ENCODE measurements around a stretch of chr9.

DNA sequence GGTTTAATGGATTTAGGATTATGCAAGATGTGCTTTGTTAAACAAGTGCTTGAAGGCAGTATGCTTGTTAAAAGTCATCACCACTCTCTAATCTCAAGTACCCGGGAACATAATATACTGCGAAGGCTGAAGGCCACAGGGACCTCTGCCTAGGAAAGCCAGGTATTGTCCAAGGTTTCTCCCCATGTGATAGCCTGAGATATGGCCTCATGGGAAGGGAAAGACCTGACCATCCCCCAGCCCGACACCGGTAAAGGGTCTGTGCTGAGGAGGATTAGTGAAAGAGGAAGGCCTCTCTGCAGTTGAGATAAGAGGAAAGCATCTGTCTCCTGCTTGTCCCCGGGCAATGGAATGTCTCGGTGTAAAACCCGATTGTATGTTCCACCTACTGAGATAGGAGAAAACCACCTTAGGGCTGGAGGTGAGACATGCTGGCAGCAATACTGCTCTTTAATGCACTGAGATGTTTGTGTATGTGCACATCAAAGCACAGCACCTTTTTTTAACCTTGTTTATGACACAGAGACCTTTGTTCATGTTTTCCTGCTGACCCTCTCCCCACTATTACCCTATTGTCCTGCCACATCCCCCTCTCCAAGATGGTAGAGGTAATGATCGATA is 75.0 kb upstream of the CCDC180 start:
- RRBS, 2 experiments: 0% methylated on average over 1 of the region's 8 CpGs; no CpG with 5 or more reads in 1 of the 2 experiments
CAGE:
- cytosol, long polyA minus RNA: no peak
- cytosol, long polyA plus RNA: no peak
- long polyA plus RNA: no peak
- nucleus, long polyA minus RNA: no peak
- nucleus, long polyA plus RNA: no peak

DNA sequence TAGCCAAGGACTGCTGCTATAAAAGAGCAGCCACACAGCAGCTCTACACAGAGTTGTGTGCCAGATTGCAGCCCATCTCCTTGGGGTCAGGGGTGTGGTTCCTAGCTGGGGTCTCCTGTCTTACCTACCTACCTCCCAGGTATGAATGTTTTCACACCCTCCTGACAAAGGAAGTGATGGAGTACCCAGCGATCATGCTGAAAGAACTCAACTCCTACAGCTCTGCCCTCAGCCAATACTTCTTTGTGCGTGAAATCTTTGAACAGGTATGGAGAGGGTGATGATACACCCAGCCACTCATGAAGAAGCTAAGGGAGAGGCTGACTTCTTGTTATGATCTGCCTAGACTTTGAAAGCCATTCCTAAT is 20.4 kb downstream of the CCDC180 start:
- RRBS, 2 experiments: no CpG with 5 or more reads among the region's 2 CpGs
CAGE:
- cytosol, long polyA minus RNA: no peak
- cytosol, long polyA plus RNA: no peak
- long polyA plus RNA: no peak
- nucleus, long polyA minus RNA: no peak
- nucleus, long polyA plus RNA: no peak

DNA sequence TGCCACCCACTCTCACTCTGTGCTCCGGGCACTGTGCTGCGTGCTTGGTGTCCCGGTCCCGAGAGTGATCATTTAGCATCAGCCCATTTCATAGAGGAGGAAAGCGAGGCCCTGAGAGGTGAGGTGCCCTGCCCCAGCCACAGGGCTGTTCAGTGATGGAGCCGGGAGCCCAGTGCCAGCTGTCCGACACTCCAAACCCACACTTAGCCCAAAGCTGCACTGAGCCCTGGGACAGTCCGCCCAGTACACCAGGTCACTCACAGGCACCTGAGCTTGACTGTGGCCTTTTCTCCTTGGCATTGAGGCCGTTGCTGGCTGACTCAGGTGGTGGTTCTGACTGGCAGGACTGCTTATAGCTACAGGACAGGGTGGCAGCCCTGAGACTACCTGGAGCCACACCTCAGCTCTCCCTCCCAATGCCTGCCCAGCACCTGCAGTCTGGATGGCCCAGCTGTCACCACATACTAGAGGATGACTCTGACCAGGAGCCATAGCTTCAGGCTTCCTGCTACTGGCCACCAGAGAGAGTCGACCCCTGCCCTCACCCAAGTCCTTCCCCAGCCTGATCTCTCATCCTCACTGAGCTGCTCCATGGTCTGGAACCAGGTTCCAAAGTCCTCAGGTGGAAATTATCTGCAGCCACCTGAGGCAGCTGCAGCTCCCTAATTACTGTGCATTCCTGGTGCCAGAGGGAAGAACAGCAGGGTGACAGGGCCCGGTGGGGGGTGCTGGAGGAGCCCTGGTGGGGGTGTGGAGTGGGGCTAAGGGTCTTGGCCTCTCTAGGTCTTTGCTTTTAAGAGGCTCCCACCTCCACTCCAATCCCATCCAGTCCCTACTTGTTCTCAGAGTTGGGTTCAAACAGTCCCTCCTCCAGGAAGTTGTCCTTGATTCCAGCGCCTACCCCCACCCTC is 25.7 kb upstream of the TDRD7 start:
- RRBS, 2 experiments: 54% methylated on average over 2 of the region's 12 CpGs; no CpG with 5 or more reads in 1 of the 2 experiments
CAGE:
- cytosol, long polyA minus RNA: no peak
- cytosol, long polyA plus RNA: no peak
- long polyA plus RNA: no peak
- nucleus, long polyA minus RNA: no peak
- nucleus, long polyA plus RNA: no peak

GRCh38 chr9:97386919-97387447 is 24.9 kb upstream of the TDRD7 start:
- RRBS, 2 experiments: no CpG with 5 or more reads among the region's 23 CpGs
CAGE:
- cytosol, long polyA minus RNA: no peak
- cytosol, long polyA plus RNA: no peak
- long polyA plus RNA: no peak
- nucleus, long polyA minus RNA: no peak
- nucleus, long polyA plus RNA: no peak

DNA sequence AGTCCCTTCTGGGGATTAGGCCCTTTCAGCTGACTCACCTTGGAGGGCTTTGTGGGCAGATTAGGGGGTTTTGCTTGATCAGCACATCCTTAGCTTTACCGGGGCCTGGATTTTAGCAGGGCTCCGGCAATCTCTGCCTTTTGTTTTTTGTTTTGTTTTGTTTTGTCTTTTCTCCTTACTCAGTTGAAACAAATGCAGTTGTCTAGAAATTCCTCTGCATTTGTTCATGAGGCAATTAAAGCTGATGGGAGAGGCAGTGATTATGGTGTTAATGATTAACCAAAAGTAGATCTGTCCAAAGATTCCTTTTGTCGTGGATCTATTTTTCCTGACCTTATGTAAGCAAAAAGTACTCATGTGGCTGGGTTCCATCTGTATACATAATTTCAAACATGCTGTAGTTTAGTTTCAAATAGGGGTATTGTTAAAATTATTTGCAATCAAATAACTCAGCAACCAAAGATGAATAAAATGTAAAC is 5.2 kb upstream of the TDRD7 start:
- RRBS, 2 experiments: no CpG with 5 or more reads among the region's 3 CpGs
CAGE:
- cytosol, long polyA minus RNA: no peak
- cytosol, long polyA plus RNA: no peak
- long polyA plus RNA: no peak
- nucleus, long polyA minus RNA: no peak
- nucleus, long polyA plus RNA: no peak

DNA sequence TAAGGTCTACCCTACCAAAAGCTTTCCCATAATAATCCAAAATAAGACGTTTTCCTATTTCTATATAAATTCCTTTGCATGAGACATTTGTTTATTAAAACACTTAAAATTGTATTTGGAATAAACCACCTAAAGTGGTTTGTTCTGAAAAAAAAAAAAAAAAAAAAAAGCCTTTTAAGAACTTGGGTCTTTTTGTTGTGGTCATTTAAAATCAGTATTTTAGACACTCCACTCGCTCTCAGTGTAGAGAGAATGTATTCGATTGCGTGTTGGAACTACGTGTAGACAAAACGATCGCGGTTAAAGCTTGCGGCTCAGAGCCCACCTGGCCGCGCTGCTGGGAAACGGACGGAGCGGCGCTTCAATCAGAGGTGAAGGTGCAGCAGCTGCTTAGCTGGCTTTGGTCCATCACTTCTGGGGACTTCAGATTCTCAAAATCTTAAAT is 547 bp upstream of the TMOD1 start:
- RRBS, 2 experiments: no CpG with 5 or more reads among the region's 15 CpGs
CAGE:
- cytosol, long polyA minus RNA: no peak
- cytosol, long polyA plus RNA: no peak
- long polyA plus RNA: no peak
- nucleus, long polyA minus RNA: no peak
- nucleus, long polyA plus RNA: no peak

DNA sequence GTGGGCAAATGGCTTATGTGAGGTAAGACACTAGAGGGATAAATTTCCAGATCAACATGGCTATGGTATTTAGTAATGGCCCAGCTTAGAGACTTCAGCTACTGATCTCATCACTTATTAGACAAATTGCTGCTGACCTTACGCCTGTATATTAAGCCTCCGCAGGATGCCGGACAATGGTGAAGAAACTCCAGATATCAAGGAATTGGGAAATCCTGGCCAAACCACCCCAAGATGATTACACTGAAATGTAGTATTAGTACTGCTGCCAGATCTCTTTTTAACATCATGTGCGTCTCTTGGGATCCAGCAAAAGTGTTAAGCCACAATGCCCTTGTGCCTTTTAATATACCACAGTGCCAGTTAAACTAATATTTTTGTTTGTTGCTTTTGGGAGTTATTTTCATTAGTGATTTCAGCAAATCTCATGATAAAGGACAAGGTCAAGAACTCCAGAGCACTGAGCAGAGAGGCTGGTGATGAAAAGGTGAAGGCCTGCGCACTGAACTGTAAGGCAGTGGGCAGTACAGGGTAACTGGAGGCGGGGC is 32.6 kb downstream of the TSTD2 start:
- RRBS, 2 experiments: no CpG with 5 or more reads among the region's 6 CpGs
CAGE:
- cytosol, long polyA minus RNA: no peak
- cytosol, long polyA plus RNA: no peak
- long polyA plus RNA: no peak
- nucleus, long polyA minus RNA: no peak
- nucleus, long polyA plus RNA: no peak

DNA sequence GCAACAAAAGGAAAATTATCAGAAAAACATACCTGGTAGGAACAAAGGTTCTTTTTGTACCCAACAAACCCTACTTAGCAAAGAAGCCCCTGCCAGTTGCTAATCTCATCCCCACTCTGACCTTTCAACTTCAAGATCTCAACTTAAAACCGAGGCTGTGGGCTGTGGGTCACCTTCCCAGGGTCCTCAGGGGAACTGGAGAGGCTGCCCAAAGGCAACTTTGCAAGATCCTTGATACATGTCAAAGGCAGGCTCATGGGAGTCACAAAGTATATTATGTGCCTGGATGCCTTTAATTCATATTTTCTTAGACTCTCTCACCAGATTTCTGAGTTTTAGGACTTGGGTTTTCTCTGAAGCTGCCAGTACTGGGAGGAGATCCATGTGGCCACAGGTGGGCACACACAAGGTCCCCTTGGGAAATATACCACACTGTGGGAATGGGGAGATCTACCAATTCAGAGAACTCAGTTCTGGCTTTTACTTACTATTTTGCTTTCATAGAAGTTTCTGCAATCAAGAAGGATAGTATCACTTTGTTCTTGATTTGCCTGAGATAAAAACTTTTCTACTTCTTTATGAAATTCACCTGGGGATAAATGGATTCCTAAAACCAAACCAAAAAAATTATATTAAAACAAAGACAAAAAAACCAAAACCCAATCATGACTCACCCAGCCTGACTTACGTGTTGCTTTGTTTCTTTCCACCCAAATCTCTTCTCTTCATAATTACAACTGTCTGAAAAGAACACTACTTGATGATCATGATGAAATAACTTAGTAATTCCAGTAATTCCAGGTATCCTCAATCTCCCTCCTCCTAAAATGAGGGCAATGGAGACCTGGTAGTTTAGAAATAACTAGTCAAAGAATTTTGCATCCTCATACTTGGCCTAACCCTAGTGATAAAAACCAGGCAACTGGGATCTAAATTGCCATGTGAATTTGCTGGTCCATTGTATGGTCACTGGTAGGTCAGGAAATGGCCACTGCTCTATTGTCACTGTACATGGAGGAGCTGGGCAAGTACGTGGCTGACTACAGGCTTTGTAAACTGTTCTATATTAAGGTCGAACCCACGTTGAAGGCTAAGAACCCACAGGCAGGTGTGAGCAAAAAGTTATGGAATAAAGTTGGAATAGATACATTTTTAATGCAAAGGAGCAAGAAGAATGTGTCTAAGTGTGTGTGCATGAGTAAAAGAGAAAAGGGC is 27.1 kb downstream of the TSTD2 start:
- RRBS, 2 experiments: no CpG with 5 or more reads among the region's 5 CpGs
CAGE:
- cytosol, long polyA minus RNA: no peak
- cytosol, long polyA plus RNA: no peak
- long polyA plus RNA: no peak
- nucleus, long polyA minus RNA: no peak
- nucleus, long polyA plus RNA: no peak

DNA sequence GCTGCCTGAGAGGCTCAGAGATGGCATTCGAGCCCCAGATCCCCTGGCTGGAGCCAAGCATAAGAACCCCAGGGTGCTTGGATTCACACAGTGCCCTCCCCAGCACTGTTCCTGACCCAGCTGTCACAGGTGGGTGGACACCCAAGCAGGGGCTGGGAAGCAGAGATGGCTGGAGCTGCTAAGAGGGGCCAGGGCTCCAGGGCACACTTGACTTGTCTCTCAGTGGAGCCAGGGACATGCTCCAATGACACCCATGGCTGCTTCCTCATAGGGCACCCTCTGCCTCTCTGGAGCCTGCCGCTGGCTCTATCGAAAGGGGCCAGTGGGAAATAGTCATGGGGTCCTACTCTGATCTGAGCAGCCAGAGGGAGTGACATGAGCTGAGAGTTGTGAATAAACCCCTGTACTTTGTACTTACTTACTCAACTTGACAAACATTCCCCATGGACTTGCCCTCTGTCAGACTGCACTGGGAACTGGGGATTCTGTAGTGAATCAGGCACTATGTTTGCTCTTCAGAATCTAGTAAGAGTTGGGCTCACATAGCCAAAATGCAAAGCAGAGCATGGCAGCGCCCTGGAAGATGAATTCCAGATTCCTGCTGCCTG is 62.7 kb upstream of the XPA start:
- RRBS, 2 experiments: no CpG with 5 or more reads among the region's 4 CpGs
CAGE:
- cytosol, long polyA minus RNA: no peak
- cytosol, long polyA plus RNA: no peak
- long polyA plus RNA: no peak
- nucleus, long polyA minus RNA: no peak
- nucleus, long polyA plus RNA: no peak

- RRBS, 2 experiments: no CpG with 5 or more reads among the region's 2 CpGs
CAGE:
- cytosol, long polyA minus RNA: no peak
- cytosol, long polyA plus RNA: no peak
- long polyA plus RNA: no peak
- nucleus, long polyA minus RNA: no peak
- nucleus, long polyA plus RNA: no peak
These were observed 17.1 kb downstream of the TRMO start for GRCh38 chr9:97905232-97905568.

GRCh38 chr9:97907035-97907511 is 15.2 kb downstream of the TRMO start:
- RRBS, 2 experiments: no CpG with 5 or more reads among the region's 3 CpGs
CAGE:
- cytosol, long polyA minus RNA: no peak
- cytosol, long polyA plus RNA: no peak
- long polyA plus RNA: no peak
- nucleus, long polyA minus RNA: no peak
- nucleus, long polyA plus RNA: no peak

- RRBS, 2 experiments: 3 to 4% methylated on average over 10 of the region's 40 CpGs
CAGE:
- cytosol, long polyA minus RNA: no peak
- cytosol, long polyA plus RNA: no peak
- long polyA plus RNA: start-site peak on the plus strand at chr9:98056846-98056853, 73 and 47 reads in 2 replicates
- nucleus, long polyA minus RNA: no peak
- nucleus, long polyA plus RNA: no peak
These were observed 397 bp downstream of the NANS start for GRCh38 chr9:98056815-98057443.

- RRBS, 2 experiments: no CpG with 5 or more reads among the region's 6 CpGs
CAGE:
- cytosol, long polyA minus RNA: no peak
- cytosol, long polyA plus RNA: no peak
- long polyA plus RNA: no peak
- nucleus, long polyA minus RNA: no peak
- nucleus, long polyA plus RNA: no peak
These were observed 15.4 kb downstream of the CORO2A start for GRCh38 chr9:98177003-98177422.

DNA sequence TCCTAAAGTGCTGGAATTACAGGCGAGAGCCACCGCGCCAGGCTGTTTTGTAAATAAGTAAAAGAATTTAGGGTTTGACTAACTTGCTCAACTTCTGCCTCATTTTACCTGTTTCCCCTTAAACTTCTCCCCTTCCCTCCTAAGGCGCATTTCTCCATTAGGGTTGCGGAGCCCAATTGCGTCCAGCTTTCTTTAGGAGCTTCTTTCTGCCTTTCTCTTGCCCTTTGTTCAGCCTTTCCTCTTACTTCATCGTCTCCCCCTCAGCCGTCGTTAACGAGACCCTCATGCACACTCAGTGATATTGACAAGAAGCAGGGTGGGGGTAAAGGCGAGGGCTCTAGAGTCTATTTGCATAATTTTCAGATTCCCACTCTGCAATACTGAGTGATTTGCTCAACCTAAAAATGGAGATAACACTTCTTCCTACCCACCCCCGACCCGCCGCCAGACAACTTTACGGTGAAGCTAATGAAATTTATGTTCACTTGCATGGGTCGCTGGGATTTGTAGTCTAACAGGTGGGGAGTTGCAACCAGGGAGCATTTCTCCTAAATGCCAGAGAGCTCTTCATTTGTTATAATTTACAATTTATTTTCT is 1.2 kb upstream of the TBC1D2 start:
- RRBS, 2 experiments: no CpG with 5 or more reads among the region's 16 CpGs
CAGE:
- cytosol, long polyA minus RNA: no peak
- cytosol, long polyA plus RNA: no peak
- long polyA plus RNA: no peak
- nucleus, long polyA minus RNA: no peak
- nucleus, long polyA plus RNA: no peak

- RRBS, 2 experiments: no CpG with 5 or more reads among the region's 7 CpGs
CAGE:
- cytosol, long polyA minus RNA: no peak
- cytosol, long polyA plus RNA: no peak
- long polyA plus RNA: no peak
- nucleus, long polyA minus RNA: no peak
- nucleus, long polyA plus RNA: no peak
These were observed 154.8 kb upstream of the TBC1D2 start for GRCh38 chr9:98410234-98410705.

- RRBS, 2 experiments: no CpG with 5 or more reads among the region's 9 CpGs
CAGE:
- cytosol, long polyA minus RNA: no peak
- cytosol, long polyA plus RNA: no peak
- long polyA plus RNA: no peak
- nucleus, long polyA minus RNA: no peak
- nucleus, long polyA plus RNA: no peak
These were observed 878 bp upstream of the GALNT12 start for GRCh38 chr9:98806509-98807075.

GRCh38 chr9:98929731-98930396 is 13.8 kb upstream of the COL15A1 start:
- RRBS, 2 experiments: no CpG with 5 or more reads among the region's 15 CpGs
CAGE:
- cytosol, long polyA minus RNA: no peak
- cytosol, long polyA plus RNA: no peak
- long polyA plus RNA: no peak
- nucleus, long polyA minus RNA: no peak
- nucleus, long polyA plus RNA: no peak

GRCh38 chr9:98958030-98958802 is 14.5 kb downstream of the COL15A1 start:
- RRBS, 2 experiments: no CpG with 5 or more reads among the region's 13 CpGs
CAGE:
- cytosol, long polyA minus RNA: no peak
- cytosol, long polyA plus RNA: no peak
- long polyA plus RNA: no peak
- nucleus, long polyA minus RNA: no peak
- nucleus, long polyA plus RNA: no peak

GRCh38 chr9:98975427-98975929 is 31.8 kb downstream of the COL15A1 start:
- RRBS, 2 experiments: no CpG with 5 or more reads among the region's 7 CpGs
CAGE:
- cytosol, long polyA minus RNA: no peak
- cytosol, long polyA plus RNA: no peak
- long polyA plus RNA: no peak
- nucleus, long polyA minus RNA: no peak
- nucleus, long polyA plus RNA: no peak

DNA sequence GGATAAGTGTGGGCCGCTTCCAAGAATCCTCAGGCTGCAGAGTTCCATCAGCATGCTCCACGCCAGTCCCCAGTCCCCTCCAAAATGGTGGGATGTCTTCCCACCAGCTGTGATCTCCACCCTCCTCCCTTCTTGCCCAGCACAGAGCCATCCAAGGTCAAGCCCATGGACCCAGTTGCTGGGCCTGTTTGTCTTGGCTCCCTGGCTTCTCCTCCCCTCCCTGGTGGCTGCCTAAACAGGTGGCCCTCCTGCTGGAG is 33.4 kb downstream of the COL15A1 start:
- RRBS, 2 experiments: no CpG with 5 or more reads among the region's 2 CpGs
CAGE:
- cytosol, long polyA minus RNA: no peak
- cytosol, long polyA plus RNA: no peak
- long polyA plus RNA: no peak
- nucleus, long polyA minus RNA: no peak
- nucleus, long polyA plus RNA: no peak